Cerebellum (tissue), 5 donors: ENCODE measurements around a stretch of chr16.

DNA sequence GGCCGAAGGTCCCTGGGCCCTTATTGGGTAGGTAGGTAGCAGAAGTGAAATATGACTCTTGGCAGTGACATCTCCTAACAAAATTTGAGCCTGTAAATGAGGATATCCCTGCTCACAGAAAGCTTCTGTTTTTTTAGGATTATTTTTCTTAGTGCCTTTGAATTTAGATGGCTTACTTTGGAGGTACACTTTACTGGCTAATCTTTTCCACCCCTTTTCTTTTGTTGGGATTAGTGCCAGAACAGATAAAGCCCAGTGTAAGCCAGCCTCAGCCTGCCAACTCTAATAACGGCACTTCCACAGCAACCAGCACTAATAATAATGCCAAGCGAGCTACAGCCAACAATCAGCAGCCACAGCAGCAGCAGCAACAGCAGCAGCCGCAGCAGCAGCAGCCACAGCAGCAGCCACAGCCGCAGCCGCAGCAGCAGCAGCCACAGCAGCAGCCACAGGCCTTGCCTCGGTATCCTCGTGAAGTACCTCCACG, 47.3 kb downstream of the TNRC6A start:
- PRO-cap, 3 experiments, result no peak in any of the 3 experiments
- RAMPAGE, long total RNA, result no peak

GRCh38 chr16:24967809-24968490, 47.2 kb downstream of the ARHGAP17 start:
- PRO-cap, 3 experiments, result no peak in any of the 3 experiments
- RAMPAGE, long total RNA, result no peak

DNA sequence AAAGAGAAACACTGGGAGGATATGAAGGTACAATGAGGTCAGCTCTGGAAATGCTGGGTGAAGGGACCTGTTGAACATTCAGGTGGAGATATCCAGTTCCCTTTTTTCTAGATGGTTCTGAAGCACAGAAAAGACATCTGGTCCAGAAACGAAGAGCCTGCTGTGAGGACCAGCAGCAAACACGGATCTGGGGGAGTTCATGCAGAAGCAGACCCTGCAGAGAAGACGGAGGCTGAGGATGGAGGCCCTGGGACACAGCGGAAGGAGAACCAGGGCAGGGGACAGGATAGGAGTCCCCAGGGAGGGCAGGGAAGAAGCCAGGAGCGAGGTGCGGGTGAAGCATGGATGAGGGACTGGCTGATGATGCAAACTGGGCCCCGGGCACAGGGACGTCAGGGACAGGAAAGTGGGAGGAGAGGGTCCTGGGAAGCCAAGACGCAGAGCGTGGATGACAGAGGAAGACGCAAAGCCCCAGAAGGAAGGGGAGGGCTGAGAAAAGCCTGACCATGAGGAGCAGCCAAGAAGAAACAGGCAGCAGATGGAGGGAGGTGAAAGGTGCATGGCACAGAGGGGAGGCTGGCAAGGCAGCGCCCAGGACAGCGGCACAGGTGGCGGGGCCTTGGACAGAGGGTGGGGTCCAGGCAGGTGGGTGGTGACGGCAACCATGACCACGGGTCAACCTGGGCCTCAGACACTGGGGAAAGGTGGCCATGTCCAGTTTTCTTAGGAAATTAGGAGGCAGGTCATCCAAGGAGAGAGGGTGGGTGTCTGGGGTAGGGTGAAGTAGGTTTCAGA, 17.2 kb downstream of the ARHGAP17 start:
- PRO-cap, 3 experiments, result no peak in any of the 3 experiments
- RAMPAGE, long total RNA, result no peak

- PRO-cap, 3 experiments, result no peak in any of the 3 experiments
- RAMPAGE, long total RNA, result no peak
Measured at GRCh38 chr16:25256948-25257307, 717 bp downstream of the ZKSCAN2 start.

DNA sequence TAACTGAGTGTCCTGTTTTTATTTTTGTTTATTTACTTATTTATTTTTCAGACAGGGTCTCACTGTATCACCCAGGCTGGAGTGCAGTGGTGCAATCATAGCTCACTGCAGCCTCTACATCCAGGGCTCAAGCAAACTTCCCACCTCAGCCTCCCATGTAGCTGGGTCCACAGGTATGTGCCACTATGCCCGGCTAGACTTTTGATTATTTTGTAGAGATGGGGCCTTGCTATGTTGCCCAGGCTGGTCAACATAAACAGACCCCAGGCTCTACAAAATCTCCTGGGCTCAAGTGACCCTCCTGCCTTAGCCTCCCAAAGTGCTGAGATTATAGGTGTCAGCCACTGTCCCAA, 127.6 kb upstream of the HS3ST4 start:
- PRO-cap, 3 experiments, result peak in 1 of 3 experiments; most common minus-strand start position 203 of the sequence (in 1)
- RAMPAGE, long total RNA, result no peak

- PRO-cap, 3 experiments, result no peak in any of the 3 experiments
- RAMPAGE, long total RNA, result no peak
Measured at GRCh38 chr16:25918364-25918693, 226.6 kb downstream of the HS3ST4 start.

DNA sequence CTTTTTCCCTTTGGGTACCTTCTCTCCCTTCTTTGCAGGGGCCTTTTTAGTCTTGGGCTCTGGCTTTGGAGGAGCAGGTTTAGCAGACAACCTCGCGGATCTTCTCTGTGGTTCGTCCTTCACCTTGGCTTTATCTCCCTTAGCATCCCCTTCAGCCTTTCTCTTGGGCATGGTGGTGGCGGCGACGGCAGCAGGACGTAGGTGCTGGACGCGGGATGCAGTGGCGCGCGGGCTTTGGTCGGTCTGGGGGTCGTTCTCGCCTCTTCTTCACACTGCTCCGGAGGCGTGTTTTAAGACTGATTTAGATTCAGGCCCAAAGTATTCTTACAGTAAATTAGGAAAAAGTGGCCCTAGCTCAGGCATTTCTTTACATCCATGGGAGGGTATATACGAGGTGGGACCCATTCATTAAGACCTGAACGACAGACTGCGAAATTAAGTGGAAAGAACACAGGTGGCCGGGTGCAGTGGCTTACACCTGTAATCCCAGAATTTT, 340.9 kb downstream of the HS3ST4 start:
- PRO-cap, 3 experiments, result no peak in any of the 3 experiments
- RAMPAGE, long total RNA, result no peak

DNA sequence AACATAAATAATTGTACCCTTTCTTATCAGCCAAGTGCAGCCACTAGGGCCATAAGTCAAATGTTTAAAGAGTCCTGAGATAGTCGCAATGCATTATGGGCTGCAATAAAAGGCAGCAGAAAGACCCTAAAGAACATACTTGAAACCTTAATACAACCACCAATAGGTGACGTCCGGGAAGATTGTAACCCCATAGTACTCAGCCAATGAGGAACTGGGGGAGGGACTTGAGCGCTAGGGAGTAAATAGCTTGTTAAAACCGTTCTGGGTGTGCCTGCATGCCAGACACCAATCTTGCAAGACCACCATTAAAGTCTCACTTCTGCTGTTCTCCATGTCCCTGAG, 40.6 kb downstream of the C16orf82 start:
- PRO-cap, 3 experiments, result no peak in any of the 3 experiments
- RAMPAGE, long total RNA, result no peak

DNA sequence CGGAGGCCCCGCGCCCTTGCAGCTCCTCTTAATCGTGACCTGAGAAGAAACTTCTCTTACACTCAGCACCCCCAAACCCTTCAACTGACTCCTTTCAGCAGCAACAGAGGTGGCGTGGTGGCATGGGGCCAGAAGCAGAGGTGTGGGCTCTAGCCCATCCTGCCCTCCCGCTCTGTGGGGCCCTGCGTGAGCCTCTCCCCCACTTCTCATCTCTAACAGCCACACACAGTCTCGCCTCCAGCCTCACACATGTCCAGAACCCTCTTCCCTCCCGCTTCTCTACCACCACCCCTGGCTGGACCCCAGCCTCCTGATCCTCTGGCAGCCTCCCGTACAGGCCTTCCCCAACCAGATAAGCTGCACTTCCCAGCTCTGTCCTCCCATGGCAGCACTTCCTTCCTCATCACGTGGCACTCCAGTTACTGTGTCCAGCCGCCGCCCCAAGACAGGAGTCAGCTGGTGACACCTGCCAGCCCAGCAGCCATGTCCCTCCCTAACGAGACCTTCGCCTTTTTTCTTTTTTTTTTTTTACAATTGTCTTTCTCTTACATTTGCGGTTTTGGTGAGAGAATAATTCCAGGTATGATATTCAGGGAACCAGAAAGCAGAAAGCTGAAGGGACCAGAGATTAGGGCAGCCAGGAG, 30.4 kb downstream of the NSMCE1 start:
- PRO-cap, 3 experiments, result no peak in any of the 3 experiments
- RAMPAGE, long total RNA, result no peak

DNA sequence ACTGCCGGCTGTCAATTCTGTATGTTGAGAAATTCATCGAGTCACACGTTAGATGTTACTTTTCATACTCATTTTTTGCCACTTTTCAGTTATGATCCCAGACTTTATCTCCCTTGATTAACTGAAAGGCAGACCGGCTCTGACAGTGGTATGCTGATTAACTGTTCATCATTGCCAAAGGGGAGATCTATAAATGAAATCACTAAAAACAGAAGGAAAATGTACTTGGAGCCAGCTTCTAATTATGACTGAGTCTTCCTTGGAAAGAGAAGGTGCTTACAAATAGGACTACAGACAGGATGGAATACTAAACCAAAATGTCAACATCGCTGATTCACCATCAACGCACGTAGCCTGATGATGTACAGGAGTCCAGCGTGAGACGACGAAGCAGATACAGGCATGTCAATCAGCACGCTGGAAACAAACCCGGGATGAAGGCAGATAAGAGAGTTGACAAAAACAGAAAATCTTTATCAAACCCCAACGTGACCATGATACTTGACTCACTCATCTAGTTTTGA, 22.8 kb downstream of the NSMCE1 start:
- PRO-cap, 3 experiments, result no peak in any of the 3 experiments
- RAMPAGE, long total RNA, result no peak

GRCh38 chr16:27314930-27315948, 1.5 kb downstream of the IL4R start:
- PRO-cap, 3 experiments, result peak in 1 of 3 experiments; most common minus-strand start chr16:27315900 (in 1)
- RAMPAGE, long total RNA, result no peak

DNA sequence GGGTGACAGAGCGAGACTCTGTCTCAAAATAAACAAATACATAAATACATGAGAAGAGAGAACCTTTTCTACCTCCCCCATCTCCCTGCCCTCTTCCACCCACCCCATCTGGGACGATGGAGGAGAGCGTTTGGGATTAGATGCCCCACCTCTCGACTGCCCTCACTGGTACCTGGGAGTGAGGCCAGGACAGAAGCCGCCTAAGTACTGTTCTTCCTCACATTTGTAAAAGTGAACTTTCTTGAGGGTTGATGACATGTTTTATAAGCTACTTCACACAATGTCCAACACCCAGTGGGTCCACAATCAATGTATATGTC, 2.5 kb downstream of the IL4R start:
- PRO-cap, 3 experiments, result no peak in any of the 3 experiments
- RAMPAGE, long total RNA, result no peak

DNA sequence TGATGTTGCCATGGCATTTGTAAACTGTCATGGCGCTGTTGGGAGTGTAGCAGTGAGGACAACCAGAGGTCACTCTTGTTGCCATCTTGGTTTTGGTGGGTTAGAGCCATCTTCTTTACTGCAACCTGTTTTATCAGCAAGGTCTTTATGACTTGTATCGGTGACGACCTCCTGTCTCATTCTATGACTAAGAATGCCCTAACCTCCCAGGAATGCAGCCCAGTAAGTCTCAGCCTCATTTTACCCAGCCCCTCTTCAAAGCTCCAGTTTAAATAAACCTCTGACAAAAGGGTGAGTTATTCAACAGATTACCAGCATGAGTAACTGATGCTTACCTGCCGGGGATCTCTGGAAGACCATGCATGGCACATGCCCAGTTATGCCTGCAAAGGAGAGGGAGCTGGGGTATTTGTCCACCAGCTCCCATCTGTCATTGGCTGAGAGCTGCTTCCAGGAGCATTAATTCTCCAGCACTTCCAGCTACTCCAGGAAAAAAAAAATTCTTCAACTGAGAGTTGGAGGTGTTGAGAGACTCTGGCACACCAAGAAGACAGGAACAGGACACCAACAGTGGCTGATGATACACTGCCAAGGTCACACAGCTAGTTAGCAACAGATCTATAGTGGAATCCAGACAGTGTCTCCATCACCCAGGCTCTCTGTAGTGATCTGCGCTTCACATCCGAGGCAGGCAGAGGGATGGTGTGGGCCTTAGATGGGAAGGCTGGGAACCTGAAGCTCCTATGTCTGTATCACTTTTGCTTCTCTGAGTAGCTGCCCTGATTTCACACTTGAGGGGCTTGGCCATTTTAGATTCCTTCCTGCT, 36.5 kb upstream of the IL21R start:
- PRO-cap, 3 experiments, result no peak in any of the 3 experiments
- RAMPAGE, long total RNA, result no peak

DNA sequence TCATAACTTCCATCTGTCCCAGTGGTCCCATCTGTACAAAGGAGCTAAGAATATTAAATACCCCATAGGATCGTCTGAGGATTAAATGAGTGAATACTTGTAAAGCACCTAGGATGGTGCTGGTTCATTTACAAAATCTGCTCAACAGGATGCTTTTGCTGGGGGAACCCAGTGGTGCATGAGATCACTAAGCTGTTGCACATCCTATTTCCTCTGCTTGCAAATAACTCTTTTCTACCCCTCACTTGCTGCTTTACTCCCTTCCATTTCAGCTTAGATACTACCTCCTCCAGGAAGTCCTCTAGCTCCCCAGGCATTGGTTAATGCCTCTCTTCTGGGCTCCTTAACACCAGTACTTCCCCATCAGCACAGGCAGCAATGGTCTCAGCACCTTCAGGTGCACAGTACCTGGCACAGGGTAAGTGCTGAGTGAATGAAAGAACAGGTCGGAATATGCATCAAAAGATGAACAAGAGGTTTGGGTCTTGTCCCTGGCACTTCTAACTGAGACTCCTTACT, 24.3 kb upstream of the IL21R start:
- PRO-cap, 3 experiments, result no peak in any of the 3 experiments
- RAMPAGE, long total RNA, result no peak

GRCh38 chr16:27405956-27407054, 4.3 kb downstream of the IL21R start:
- PRO-cap, 3 experiments, result no peak in any of the 3 experiments
- RAMPAGE, long total RNA, result no peak

DNA sequence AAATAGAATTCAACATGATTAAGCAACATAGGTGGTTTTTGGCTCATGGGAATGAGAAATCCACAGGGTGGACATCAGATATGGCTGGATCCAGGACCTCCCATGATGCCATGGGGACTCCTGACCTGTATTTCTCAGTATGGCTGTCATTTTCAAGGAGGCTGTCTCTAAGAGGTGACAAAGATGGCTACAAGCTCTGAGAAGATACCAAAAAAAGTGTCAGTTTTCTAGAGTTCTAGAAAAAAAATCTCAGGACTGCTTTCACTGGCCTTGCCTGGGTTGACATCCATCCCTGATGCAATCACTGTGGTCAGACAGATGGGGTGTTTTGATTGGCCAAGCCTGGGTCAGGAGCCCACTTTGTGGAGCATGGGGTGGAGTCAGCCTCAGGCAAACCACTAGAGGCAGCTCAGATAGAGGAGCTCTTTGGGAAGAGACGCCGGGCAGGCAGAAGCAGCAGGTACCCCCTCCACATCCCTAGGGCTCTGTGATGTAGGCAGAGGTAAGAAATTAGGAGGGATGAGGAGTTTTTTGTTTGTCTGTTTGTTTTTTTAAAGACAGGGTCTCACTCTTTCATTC, 25.0 kb downstream of the IL21R start:
- PRO-cap, 3 experiments, result no peak in any of the 3 experiments
- RAMPAGE, long total RNA, result no peak

GRCh38 chr16:27449452-27450277, 47.7 kb downstream of the IL21R start:
- PRO-cap, 3 experiments, result no peak in any of the 3 experiments
- RAMPAGE, long total RNA, result no peak

DNA sequence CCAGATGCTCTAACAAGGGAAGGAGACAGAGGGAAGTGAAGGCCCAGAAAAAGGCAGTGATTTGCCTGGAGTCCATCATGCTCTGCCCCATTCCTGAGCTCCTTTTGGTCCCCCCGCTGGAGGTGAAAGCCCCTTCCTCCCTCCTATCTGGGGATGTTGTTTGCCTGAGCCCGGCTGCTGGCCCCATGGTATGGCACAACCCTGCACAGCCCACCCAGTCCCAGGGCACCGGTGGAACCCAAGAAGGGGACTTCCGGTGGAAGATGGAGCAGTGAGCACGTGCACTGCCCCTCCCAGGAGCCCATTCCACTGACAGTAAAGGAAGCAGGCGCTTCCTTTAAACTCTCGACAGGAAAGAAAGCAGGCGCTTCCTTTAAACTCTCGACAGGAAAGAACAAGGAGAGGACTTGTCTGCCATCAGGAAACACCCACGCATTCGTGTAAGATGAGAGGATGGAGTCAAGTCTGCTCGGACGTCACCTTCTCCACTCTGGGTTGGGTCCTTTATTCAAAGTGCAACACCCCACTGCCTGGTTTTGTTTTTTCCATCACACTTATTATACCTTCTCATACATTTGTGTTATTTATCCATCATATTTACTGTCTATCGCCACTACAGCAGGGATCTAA, 53.7 kb downstream of the IL21R start:
- PRO-cap, 3 experiments, result no peak in any of the 3 experiments
- RAMPAGE, long total RNA, result no peak

DNA sequence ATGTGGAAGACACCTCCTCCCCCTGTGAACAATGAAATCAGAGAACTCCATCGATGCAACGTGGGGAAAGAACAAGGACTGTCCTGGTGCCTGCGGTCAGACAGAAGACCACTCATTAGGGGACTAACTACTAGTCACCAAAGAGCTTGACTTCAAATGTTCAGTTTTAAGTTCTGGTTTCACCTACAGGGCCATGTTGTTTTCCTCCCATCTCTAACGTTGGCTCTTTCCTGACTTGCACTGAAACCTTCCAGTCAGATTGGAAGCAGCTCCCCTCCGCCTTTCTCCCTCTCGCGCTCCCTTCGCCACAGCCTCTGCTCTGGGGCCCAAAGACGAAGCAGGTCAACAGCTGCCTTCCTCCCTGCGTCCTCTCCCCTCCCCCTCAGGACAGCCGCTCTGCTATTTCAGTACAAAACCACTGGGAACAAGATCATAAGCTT, 17.4 kb downstream of the GTF3C1 start:
- PRO-cap, 3 experiments, result no peak in any of the 3 experiments
- RAMPAGE, long total RNA, result no peak

DNA sequence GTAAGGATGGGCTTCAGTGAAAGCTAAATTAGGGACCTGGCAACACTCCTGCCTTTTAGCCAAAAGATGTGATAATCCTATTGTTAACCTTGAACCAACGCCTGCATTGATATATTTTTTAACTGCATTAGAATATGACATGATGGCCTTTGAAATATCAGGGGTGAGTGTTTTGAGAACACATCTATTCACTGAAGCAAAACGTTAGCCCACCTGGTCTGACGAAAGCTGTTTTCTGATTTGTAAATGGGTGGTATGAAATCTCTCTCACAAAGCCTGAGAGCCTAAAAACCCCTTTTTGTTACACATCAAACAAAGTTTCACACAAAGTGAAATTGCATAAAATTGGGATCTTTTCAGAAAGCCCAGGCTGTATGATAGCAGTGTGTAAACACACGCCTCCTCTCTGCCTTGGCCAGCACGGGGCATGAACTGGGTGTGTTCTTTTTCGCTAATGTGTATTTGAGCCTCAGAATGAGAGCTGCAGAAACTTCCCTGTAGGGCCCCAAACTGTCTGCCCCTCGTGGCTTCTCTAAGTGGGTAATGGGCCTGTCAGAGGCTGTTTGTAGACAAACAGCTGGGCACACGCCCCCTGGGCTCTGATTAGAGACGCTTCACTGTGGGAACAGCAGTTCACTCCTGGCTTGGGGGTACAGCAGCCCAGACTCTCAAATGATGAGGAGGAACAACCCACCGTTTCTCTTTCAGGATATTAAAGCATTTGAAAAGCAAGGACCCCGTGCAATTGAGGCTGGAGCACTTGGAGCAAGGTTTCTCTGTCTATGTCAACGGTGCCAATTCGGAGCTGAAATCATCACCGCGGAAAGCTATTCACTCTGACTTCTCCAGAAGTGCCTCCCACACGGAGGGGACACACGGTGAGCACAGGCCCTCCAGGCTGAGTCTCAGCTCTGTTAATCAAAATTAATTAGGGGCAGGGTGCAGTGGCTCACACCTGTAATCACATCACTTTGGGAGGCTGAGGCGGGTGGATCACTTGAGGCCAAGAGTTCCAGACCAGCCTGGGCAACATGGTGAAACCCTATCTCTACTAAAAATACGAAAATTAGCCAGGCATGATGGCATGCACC, 78.4 kb downstream of the KATNIP start:
- PRO-cap, 3 experiments, result no peak in any of the 3 experiments
- RAMPAGE, long total RNA, result no peak